Esophagus squamous epithelium (tissue), 4 donors: ENCODE data around the gene AIF1L.

- PRO-cap = bidirectional peak, plus-strand start at chr9:130861122, minus-strand start at chr9:130860952
- RAMPAGE, long total RNA, 4 experiments = no peak in any of the 4 experiments
Measured at GRCh38 chr9:130860570-130861398, 25.7 kb downstream of the ABL1 start.

GRCh38 chr9:130879653-130880324 lies 16.8 kb downstream of the QRFP start:
- PRO-cap = no peak
- RAMPAGE, long total RNA, 4 experiments = no peak in any of the 4 experiments

GRCh38 chr9:130885276-130886432 lies 11.0 kb downstream of the QRFP start:
- PRO-cap = no peak
- RAMPAGE, long total RNA, 4 experiments = no peak in any of the 4 experiments

- PRO-cap = no peak
- RAMPAGE, long total RNA, 4 experiments = no peak in any of the 4 experiments
Measured at GRCh38 chr9:130947191-130947774, 8.2 kb upstream of the FIBCD1 start.

- PRO-cap = bidirectional peak, plus-strand start at chr9:131096531, minus-strand start at chr9:131096355
- RAMPAGE, long total RNA, 4 experiments = start-site peak on the plus strand in 4 of 4 experiments, at chr9:131096507-131096582 at its widest, 250 to 1,449 reads per replicate
Measured at GRCh38 chr9:131096042-131096714, at the start of gene AIF1L. TSS of gene AIF1L (plus strand) at chr9:131096531.

DNA sequence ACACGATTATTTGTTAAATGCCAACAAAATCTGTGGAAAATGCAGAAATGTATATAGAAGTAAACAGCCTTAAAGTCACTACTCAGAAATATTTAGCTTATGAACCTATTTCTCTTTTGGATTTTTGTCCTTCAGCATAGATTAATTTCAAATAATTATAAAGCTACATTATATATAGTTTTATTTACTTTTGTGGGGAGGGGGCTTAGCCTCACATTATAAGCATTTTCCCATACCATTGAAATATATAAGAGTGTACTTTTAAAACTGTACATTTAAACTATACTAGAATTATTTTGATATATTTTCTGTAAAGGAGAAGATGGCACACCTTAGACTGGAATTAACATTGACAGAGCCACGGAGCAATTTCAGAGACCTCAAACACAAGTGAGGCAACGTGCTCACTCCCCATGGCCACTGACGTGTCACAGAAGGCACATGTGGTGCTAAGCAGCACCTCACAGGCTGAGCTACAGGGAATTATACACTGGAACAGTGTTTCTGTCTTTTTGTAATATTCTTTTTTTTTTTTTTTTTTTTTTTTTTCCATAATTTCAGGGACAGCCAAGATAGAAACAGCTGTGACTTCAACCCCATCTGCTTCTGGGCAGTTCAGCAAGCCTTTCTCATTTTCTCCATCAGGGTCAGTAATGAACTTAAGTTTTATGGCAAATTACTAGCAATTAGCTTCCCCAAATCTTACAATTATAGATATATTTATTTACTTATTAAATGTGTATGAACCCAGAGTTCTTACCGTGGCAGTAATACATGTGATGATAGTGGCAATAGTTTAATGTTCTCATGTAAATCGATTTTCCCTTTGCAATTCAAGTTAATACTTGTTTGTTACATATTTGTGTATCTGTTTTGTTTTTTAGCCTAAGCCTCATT lies 66.5 kb downstream of the NUP214 start:
- PRO-cap = no peak
- RAMPAGE, long total RNA, 4 experiments = no peak in any of the 4 experiments

DNA sequence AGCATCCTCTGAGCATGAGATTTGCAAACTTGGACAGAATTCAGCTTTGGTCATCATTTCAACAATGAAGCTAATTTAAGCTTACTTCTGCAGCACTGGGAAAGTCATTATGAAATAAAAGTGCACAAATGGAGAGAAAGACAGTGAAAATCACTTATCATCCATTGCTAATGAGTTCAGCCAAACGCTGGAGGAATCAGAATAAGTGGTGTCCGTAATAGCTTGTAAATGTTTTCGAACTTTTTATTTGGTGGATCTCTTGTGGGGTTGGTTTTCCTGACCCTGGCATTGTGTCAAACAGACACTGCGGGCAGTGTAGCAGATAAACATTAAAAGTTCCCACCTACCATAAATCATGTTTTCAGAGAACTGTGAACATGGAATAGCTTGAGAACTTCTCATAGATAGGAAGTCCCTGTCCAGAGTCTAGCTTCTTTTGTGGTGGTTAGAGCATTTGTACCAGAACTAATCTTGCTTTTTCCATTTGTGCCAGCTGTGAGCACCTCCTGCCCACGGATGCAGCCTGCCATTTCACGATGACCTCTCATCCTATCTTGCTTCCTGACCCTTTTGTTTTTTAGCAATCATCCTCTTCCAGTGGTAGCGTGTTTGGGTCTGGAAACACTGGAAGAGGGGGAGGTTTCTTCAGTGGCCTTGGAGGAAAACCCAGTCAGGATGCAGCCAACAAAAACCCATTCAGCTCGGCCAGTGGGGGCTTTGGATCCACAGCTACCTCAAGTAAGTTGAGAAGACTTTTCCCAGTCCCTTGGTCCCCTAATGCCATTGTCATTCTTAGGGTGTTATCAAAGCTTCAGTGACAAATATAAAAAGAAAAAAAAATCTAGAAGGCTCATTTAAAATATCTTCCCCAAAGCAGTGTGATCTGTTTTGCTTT lies 61.4 kb downstream of the FAM78A start:
- PRO-cap = no peak
- RAMPAGE, long total RNA, 4 experiments = no peak in any of the 4 experiments

- PRO-cap = no peak
- RAMPAGE, long total RNA, 4 experiments = no peak in any of the 4 experiments
Measured at GRCh38 chr9:131238356-131238984, 37.8 kb downstream of the FAM78A start.

DNA sequence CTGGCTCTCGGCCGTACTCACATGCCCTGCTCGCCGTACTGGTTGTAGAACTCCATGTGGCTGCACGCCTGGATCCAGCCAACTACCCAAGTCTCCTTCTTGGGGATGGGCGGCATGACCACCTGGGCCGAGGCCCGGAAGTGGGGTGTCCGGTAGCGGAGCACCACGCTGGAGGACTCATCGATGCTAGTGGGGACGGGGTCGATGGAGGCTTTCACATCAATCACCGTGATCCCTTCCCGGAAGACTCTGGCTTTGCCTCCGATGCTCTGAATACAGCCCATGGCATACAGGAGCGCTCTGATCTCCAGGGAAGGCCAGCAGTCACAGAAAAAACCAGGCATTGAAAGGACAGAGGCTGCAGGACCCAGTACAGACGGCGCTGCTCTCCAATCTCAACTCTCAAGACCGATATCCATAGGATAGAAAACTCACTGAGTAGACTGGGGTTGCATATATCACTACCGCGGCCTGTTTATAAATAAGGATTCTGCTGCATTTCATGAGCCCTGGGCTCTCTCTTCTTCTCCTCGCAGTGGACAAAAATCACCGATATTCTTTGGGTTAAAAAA lies 388 bp downstream of the FAM78A start:
- PRO-cap = bidirectional peak, plus-strand start at position 343 of the sequence, minus-strand start at position 56 of the sequence
- RAMPAGE, long total RNA, 4 experiments = no peak in any of the 4 experiments

GRCh38 chr9:131277356-131278661 lies 1.5 kb upstream of the FAM78A start:
- PRO-cap = unidirectional peak, minus-strand start at chr9:131277882; unidirectional peak, minus-strand start at chr9:131278031; unidirectional peak, minus-strand start at chr9:131278093; unidirectional peak, minus-strand start at chr9:131278170; unidirectional peak, minus-strand start at chr9:131278218
- RAMPAGE, long total RNA, 4 experiments = no peak in any of the 4 experiments

GRCh38 chr9:131280051-131280491 lies 3.8 kb upstream of the FAM78A start:
- PRO-cap = no peak
- RAMPAGE, long total RNA, 4 experiments = no peak in any of the 4 experiments

DNA sequence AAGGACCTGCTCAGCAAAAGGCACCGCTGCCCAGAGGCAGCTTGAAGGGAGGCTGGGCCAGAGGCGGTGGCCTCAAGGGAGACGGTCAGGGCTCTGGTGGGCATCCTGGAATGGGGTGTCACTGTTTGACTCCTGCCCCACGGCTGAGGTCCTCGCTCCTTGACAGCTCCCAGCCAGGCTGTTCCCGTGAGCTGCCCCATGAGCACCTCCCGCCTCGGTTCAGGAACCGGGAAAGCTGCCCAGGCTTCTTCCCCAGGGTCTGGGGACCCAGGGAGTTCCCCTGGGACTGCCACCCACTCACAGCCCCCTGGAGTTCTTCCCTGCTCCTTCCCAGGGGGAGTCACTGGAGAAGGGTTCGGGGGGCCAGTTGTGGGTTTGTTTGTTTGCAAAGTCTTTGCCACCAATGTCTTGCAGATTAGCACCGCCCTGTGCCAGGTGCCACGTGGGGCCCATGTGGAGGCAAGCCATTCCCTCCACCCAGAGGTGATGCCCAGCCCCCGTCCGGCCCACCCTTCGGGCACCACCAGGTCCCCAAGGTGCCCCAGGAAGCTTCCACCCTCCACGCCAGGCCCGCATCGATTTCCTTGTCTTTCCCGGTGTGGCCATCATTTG lies 1.3 kb downstream of the PLPP7 start:
- PRO-cap = no peak
- RAMPAGE, long total RNA, 4 experiments = no peak in any of the 4 experiments

DNA sequence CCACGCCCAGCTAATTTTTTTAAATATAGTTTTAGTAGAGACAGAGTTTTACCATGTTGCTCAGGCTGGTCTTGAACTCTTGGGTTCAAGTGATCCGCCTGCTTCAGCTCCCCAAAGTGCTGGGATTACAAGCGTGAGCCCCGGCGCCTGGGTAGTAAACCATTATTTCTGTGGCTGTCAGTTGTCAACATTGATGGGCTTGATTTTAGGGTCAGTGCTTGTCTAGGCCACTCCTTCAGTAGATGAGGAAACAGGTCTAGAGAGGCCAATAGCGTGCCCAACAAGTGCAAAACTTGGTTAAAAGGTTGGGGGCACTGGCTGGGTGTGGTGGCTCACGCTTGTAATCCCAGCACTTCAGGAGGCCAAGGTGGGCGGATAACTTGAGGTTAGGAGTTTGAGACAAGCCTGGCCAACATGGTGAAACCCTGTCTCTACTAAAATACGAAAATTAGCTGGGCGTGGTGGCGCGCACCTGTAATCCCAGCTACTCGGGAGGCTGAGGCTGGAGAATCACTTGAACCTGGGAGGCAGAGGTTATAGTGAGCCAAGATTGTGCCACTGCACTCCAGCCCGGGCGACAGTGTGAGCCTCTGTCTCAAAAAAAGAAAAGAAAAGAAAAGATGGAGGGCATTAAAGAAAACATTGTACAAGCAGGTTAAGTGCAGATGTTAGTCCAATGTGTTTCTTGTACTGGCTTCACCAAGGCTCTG lies 30.4 kb downstream of the PRRC2B start:
- PRO-cap = no peak
- RAMPAGE, long total RNA, 4 experiments = no peak in any of the 4 experiments

DNA sequence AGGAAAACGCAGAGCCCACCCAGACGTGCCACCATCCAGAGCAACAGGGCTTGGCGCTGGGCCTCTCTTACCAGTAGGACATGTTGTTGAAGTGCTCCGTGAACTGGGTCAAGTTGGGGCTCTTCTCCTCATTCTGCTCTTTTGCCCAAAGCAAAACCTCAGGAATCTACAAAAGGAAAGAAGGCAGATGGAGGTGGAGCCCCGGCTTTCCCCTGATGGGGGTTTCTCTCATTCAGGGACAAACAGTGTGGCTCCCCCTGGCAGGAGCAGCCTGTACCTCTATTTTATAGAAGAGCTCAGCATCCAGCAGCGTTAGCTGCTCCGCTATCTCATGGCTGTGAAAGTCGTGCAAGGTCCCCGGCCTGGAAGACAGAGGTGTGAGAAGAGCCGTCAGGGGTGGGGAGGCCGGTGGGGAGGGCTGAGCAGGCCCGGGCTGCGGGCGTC lies 42.4 kb downstream of the PRRT1B start:
- PRO-cap = no peak
- RAMPAGE, long total RNA, 4 experiments = no peak in any of the 4 experiments

DNA sequence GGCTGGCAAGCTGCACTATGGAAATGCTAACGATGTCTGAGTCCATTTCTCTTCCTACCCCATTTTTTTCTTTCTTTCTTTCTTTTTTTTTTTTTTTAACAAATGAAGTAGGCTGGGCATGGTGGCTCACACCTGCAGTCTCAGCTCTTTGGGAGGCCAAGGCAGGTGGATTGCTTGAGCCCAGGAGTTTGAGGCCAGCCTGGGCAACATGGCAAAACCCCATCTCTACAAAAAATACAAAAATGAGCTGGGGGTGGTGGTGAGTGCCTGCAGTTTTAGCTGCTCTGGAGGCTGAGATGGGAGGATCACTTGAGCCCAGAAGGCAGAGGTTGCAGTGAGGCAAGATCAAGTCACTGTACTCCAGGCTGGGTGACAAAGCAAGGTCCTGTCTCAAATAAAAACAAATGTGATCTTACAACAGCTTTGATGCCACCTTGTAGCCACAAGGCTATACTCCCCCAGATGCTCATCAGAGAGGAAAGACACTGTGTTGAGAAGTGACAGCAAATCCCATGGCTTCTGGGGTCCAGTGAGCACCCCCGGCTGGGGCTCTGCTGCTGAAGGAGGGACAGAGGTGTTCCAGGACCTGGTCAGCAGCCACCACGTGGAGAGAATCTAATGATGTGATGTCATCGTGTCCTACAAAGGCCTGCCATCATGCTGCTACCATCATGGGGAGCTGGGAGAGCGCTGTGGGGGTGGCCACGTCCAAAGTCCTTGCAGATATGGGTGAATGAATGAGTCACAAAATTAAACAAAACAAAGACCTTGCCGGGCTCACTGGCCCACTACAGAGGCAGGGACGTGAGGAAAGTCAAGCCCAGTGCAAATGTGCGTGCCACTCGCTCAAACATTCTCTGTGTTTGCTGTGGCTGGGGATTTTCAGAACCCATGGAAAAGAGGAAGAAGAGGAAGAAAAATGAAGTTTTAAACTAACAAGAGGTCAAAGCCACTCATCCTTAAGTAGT lies 60.6 kb downstream of the PRRT1B start:
- PRO-cap = no peak
- RAMPAGE, long total RNA, 4 experiments = no peak in any of the 4 experiments

DNA sequence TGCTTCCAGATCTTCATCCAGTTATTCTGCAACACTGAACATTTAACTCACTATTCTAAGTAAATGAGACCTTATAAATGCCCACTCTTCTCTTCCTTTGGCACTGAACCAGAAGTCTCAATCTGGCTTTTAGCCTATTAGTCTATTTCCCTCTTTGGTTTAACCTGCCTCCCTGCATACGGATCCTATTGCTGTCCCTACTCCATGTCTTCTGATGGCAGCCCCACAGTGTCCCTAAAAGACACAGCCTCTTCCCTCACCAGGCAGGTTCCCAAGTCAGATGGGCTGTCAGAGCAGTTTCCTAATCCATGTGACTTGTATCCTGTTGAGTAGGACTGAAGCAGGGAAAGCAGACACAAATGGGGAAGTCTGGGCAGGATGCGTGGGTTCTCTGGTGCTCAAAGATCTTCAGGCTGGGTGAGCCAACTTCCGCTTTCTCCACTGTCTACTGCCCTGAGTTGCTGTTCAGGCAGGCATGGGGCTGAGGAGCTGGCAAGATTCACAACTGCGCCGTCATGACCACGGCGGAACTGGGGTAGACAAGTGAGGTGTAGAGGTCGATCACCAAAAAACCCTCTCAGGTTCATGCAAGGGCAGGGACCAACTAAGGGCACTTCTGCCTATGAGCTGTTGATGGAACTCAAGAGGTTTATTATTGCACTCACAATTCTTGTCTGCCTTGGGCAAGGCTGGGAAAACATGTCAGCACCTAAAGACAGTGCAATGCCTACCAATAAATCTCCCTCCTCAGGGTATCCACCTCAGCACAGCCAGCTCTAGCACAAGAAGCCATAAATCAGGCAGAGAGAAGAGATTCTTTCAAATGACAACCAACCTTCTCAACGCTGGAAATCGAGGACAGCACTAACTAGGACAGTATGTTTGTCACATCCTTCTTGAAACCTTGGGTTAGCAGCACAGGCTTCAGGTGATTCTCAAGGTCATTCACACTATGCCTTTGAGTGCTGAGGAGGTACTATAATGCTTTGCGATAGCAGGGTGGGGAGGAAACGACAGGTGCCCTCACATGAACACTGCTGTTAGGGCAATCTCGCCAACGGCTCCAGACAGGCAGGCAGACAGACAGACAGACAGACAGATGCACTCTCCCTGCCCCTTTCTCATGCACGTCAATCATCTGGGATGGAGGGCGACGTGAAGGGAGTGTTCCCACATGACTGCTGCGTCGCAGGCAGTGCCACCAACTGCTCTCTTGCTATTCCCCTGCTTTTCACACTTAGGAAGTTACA lies 83.3 kb downstream of the RAPGEF1 start:
- PRO-cap = bidirectional peak, plus-strand start at position 441 of the sequence, minus-strand start at position 213 of the sequence; bidirectional peak, plus-strand start at position 580 of the sequence, minus-strand start at position 532 of the sequence
- RAMPAGE, long total RNA, 4 experiments = no peak in any of the 4 experiments

DNA sequence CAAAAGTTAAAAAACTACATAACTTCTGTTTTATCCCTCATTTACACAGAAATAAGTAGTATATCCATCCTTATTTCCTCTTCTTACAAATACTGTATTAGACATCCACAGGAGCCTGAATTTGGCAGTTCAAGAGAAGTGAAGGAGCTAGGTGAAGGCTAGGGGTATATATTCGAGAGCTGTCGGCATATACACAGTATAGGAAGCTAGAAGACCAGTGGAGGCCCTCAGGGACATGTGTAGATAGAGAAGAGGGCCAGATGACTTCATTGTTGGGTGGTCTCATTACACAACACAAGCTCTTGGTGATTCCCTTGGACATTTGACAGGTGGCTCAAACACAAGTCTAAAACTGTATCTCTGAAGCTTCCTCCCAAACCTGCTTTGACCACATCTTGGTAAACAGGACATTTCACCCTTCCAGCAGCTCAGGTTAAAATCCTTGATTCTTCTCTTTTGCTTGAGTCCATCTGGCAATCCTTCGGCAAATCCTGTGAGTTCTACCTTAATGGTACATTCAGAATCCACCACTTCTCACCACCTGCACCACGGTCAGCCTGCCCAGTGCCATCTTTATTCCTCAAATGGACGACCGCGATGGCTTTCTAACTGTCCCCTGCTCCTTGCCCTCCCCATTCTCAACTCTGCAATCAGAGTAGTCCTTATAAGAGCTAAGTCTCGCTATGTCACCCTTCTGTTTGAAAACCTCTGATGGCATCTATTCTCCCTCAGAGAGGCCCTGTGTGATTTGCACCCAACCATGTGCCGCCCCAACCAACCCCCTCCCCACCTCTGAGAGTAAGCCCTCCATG lies 74.8 kb downstream of the RAPGEF1 start:
- PRO-cap = no peak
- RAMPAGE, long total RNA, 4 experiments = no peak in any of the 4 experiments

GRCh38 chr9:131677057-131678331 lies 62.4 kb downstream of the RAPGEF1 start:
- PRO-cap = bidirectional peak, plus-strand start at chr9:131677793, minus-strand start at chr9:131677755
- RAMPAGE, long total RNA, 4 experiments = no peak in any of the 4 experiments

DNA sequence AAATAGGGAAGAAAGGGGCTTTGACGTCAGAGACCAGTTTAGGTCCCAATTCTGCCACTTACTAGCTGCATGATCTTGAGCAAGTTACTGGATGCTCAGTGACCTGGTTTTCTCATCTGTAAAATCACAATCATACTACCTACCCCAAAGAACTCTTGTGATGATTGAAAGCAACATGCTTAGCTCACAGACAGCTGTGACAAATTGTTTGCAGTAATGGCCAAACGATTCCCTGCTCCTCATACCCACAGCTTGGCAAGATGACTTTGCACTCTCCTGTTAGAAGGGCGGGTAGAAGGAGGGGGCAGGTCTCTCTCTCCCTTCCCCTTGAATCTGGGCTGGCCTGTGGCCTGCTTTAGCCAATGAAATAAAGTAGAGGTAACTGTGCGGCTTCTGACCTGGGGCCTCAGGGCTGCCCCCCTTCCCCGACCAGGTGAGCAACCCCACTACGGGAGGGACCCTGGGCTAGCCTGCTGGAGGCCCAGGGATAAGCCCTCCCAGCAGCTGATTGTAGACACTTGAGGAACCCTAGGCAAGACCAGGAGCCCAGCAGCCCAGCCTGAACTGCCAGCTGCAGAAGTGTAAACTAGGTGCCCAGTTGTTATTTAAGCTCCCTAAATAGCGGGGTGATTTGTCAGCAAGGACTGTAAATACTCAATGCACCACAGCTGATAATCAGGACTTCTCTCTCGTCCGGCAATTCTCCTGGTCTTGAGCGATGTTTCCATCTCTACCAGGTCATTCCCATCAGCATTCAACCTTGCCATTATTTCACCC lies 41.4 kb downstream of the RAPGEF1 start:
- PRO-cap = bidirectional peak, plus-strand start at position 70 of the sequence, minus-strand start outside the sequence
- RAMPAGE, long total RNA, 4 experiments = no peak in any of the 4 experiments

- PRO-cap = no peak
- RAMPAGE, long total RNA, 4 experiments = no peak in any of the 4 experiments
Measured at GRCh38 chr9:131711982-131712343, 27.9 kb downstream of the RAPGEF1 start.